Measurements from ENCODE around the genes TOMM22, JOSD1, APOBEC3B, APOBEC3H and PDGFB.

GRCh38 chr22:38681476-38682864 is at the start of gene TOMM22:
TSS of gene TOMM22 (plus strand) at chr22:38681957.
- RRBS = 1% methylated on average over 10 of the region's 75 CpGs

GRCh38 chr22:38700140-38701232 is at the start of gene JOSD1:
TSS of gene JOSD1 (minus strand) at chr22:38700943.
- RRBS = 3% methylated on average over 69 of the region's 121 CpGs

DNA sequence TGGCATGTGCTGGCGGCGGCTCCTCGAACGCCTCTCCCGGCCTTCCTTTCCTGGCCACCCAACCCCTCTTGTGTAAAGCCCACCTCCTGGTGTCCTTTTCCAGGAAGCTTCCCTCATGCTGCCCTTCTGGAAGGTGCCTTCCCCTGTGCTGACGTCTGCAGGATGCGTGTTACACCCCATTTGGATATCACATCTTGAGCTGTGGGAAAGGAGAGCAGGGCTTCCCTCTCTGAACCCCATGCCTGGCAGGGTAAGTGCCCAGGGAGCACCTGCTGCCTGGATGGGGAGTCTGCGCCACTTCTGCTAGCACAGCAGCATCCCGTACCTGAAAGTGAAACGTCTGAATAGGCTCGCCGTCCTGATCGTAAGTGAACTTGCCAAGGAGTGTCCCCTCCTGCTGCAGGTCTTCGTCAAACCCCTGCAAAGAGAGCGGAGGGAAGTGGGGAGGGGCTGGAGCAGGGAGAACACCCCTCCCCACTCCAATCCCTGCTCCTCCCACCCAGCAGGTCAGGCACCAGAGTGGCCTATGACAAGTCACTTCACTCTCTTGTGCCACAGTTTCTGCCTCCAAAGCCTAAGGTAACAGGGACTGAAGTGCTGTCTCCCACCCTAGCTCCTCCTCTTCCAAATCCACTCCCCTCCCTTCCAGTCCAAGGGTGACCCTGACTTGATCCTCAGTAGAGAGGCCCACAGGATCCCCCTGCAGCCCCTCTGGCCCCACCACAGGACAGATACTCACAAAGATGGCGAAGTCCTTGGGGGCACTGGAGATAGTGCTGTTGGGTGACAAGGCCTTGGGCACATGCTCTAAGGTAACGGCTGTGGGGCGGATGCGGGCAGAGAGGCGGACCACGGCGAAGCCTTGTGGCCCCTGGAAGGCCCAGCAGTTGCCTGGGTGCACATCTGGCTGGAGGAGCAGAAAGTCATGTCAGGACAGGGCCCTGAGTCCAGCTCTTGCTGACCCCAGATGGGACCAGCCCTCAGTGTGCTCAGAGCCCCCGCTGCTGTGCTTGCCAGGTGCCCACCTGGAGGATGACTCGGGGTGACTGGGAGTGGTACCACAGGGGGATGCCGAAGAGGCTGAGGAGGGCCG is 17.6 kb downstream of the SUN2 start:
- RRBS = no CpG with 5 or more reads among the region's 26 CpGs

GRCh38 chr22:38754835-38755695 is 733 bp downstream of the SUN2 start:
- RRBS = 1% methylated on average over 16 of the region's 46 CpGs

DNA sequence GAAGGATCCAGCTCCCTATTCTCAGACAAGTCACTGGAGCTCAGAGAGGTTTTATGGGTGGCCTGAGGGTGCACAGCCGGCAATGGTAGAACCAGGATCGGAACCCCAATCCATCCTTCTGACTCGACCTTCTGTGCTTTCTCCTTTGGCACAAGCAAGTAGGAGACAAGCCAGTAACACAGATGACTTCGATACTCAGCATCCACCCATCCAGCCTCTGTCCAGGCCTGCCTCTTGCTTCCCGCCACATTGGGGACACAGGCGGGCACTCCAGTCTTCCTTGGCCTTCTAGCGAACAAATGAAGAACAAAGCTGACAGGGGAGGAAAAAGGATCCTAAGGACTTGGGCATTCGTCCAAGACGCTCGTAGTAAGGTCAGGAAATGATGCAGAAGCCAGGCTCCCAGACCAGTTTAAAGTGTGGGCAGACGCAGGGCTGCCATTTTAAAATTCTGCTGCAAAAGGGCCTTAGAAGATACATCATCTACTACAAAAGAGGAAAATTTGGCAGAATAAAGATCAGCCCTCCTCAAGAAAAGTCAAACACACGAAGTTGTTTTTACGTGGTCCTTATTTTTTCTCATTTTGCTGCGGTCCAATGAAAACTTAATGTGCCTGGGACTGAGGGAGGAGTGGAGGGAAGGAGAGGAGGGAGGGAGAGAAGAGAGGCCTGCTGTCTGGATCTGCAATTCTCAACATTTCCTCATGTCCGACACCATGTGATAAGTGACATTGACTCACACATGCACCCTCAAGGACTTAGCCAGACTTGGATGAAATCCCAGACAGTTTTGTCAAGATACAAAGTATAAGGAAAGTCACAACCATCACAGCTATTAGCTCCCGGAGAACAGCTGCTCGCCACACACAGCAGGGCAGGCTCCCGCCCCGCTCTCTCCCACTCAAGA is 5.9 kb downstream of the DNAL4 start:
- RRBS = no CpG with 5 or more reads among the region's 19 CpGs

DNA sequence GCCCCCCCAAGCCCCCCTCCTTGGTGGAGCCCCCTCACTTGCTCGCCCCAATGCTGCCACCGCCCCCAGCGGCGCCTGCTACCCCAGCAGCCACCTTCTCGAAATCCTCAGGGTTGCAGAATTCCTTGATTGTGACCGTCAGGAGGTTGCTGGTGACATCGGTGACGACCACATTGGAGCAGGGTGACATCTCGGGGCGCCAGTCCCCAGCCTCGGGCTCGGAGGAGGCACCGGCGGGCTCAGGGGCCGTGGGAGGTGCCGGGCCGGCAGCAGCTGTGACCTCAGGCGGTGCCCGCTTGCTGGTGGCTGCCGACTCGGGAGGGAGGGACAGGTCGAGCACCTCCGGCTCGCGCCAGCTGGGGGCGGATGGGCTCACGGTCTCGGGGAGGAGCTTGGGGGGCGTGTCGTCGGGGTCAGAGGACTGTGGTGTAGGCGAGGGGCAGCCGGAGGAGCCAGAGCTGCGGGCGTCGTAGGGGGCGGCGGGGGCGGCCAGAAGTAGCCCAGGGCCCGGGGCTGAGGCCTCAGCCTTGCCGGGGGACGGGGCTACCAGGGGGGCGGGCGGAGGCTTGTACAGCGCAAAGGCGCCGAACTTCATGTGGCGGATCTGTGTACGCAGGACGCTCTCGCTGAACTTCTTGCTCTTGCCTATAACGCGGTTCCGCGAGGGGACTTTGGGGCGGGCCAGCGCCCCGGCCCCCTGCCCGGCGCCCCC is 5.7 kb downstream of the CBX6 start:
- RRBS = 84% methylated on average over 20 of the region's 60 CpGs

DNA sequence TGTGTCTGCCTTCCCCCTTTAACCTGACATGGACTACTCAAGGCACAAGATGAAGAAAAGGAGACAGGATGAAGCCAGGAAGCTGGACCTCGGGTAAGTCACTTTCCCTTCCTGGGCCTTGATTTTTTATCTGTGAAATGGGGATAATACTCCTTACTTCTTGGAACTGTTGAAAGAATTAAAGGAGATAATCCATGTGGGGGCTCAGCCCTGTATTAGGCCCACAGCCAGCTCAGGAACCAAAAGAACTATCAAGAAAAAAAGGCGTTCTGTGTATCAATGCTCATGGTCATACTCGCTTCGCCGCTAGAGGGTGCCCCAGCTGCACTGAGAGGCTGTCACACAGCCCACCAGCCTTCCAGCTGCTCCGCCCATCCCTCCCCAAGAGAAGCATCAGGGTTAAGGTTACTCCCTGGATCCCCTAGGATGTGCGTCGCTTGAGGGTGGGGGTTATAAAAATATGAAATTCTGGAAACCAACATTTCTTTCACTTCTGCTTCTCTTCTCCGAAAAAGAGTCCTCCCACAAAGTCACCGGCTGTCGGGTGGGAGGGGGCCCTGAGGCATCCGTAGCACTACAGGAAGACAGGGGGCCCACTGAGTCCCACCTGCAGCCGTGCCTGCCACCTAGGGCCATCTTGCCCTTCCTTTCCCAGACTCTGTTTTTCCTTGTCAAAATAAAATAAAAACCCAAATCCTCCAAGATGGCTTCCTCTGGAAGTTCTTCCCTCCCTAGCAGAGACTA is 1.7 kb downstream of the CBX6 start:
- RRBS = no CpG with 5 or more reads among the region's 13 CpGs

DNA sequence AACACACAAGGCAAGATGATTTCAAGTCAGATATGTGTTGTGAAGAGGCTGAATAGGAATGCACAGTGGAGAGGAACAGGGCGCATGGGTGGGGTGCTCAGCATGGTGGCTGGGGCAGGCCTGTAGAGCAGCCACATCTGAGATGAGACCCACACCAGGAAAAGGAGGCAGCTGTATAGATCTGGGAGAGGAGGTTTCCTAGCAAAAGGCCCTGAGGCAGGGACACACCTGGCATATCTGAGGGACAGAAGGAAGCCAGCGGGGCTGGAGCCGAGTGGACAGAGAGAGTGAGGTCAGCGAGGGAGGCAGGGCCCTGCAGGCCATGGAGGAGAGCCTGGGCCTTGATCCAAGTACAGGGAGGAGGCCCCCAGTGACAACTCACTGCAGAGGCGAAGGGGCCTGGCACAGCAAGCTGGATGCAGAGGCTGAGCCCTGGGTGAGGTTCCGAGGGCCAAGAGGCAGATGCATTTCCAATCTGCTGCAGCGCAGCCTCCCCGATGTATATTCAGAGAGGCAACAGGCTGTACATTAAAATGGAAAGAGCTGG is 10.4 kb upstream of the CBX6 start:
- RRBS = no CpG with 5 or more reads among the region's 8 CpGs

- RRBS = no CpG with 5 or more reads among the region's 9 CpGs
These were observed 10.4 kb downstream of the APOBEC3A start for GRCh38 chr22:38967650-38968366.

- RRBS = no CpG with 5 or more reads among the region's 16 CpGs
These were observed at the start of gene APOBEC3B for GRCh38 chr22:38981907-38982789. TSS of gene APOBEC3B (plus strand) at chr22:38982347.

GRCh38 chr22:39018192-39019131 is 2.5 kb upstream of the APOBEC3D start:
- RRBS = no CpG with 5 or more reads among the region's 17 CpGs

GRCh38 chr22:39097011-39097645 is at the start of gene APOBEC3H:
TSS of gene APOBEC3H (plus strand) at chr22:39097244.
- RRBS = no CpG with 5 or more reads among the region's 6 CpGs

GRCh38 chr22:39143938-39144422 is 8.5 kb downstream of the CBX7 start:
- RRBS = no CpG with 5 or more reads among the region's 14 CpGs

- RRBS = 16% methylated on average over 8 of the region's 18 CpGs
These were observed 7.4 kb downstream of the PDGFB start for GRCh38 chr22:39237261-39237846.

DNA sequence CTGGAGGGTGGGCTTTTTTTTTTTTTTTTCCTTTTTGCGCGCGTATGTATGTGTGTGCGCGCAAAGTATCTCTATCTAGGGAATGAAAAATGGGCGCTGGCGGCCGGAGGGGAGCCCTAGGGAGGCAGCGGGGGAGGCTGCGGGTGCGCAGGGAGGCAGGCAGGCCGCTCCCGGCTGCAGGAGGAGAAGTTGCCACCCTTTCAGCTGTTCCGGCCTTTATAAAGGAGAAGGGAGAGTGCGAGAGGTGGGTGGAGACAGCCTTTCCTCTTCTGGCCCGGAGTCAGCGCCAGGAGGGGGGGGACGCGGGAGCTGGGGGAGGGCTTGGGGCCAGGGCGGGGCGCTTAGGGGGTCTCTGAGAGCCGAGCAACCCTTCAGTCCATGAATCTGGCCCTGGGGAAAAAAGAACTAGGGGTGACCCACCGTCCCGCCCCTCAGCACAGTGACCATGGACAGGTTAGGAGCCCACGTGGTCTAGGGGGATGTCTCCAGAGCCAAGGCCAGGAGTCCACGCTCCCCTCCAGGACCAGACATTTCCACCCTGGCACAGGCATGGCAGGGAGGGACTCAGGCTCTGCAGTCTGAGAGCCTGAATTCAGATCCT is at the start of gene PDGFB:
TSS of gene PDGFB (minus strand) at position 194 of the 601 bp plus-strand sequence.
- RRBS = 5% methylated on average over 9 of the region's 26 CpGs

DNA sequence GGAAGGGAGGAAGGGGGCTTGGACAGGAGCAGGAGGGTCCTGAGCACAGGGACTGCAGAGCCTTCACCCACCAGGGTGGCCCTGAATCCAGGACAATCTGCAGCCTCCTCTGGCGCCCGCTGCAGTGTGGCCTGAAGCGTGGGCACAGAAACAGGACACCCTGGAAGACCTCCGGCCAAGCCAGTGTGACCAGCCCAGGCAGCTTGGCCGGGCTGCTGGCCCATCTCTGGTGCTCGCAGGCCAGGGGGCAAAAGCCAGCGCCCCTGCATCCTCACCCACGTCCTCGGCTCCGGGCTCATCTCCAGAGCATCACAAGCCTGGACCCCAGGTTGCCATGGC is 9.2 kb upstream of the PDGFB start:
- RRBS = 82% methylated on average over 6 of the region's 10 CpGs

DNA sequence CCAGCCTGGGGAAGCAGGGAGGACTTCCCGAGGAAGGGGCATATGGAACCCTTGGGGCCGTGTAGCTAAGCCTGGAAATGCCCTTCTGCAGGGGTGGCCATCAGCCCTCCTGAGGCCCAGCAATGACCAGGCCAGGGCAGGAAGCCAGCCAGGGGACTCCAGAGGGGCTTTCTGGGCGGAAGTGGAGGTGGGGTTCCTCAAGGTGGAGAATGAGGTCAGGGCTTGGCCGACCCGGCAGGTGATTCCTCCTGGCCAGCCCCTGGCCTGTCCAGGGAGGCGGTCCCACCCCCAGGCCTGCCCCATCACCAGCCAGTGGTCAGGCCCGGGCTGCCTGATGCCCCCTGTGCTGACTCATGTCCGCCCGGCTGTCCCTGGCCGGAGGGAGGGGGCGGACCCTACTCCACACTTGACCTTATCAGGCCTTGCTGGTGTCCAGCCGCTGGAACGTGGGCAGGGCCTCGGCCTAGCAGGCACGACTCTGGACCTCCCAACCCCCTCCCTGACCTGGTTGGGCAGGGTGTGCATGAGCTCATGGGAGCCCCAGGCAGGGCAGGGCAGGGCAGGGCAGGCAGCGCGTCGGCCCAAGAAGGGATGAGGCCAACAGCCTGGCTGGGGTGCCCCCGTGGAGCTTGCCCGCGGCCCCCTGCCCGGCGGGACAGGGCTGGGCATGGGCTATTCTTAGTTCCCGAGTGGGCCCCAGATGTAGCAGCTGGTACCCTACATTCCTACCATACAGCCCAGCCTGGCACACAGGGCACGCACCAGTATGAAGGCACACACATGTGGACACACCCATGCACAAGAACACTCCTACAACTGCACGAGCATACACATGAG is 35.9 kb downstream of the RPL3 start:
- RRBS = 45% methylated on average over 2 of the region's 26 CpGs

- RRBS = no CpG with 5 or more reads among the region's 4 CpGs
These were observed 30.3 kb downstream of the RPL3 start for GRCh38 chr22:39289128-39289510.

- RRBS = 70% methylated on average over 9 of the region's 23 CpGs
These were observed 28.8 kb downstream of the RPL3 start for GRCh38 chr22:39290363-39291226.

- RRBS = 23% methylated on average over 4 of the region's 12 CpGs
These were observed 1.5 kb downstream of the RPL3 start for GRCh38 chr22:39317787-39318545.